Tibial nerve (tissue), 3 donors: ENCODE data around the genes EZR, TCP1 and LPA.

DNA sequence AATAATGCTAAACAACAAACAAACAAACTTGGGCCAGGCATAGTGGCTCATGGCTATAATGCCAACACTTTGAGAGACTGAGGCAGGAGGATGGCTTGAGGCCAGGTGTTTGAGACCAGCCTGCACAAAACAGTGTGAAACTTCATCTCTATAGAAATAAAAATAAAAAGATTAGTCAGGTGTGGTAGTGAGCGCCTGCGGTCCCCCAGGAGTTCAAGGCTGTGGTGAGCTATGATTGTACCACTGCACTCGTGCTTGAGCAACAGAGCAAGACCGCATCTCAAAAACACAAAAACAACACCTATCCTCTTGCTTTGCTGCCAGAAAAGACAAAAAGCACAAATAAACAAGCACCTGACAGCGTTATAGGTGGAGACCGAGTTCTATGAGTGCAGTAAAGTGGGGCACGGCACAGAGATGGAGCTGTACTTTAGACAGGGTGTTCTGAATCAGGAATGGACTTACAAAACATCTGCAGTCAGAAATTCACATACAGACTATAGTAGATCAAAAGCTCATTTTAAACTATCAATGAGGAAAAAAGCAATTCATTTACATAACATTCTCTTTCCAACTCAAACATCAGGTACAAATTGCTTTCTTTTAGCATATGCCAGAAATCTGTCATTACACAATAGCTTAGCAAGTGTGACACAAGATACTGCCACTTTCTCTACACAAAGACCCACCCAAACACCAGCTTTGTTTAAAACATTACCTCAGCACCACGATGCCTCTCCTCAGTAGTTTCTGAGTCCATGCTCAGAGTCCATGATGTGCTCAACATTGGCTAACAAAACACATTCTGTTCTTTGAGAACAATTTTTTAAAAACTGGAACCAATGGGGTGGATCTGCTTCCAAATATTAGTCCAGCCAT lies 10.1 kb downstream of the EZR start:
- PRO-cap = no peak
- RAMPAGE, long total RNA, 3 experiments = no peak in any of the 3 experiments

DNA sequence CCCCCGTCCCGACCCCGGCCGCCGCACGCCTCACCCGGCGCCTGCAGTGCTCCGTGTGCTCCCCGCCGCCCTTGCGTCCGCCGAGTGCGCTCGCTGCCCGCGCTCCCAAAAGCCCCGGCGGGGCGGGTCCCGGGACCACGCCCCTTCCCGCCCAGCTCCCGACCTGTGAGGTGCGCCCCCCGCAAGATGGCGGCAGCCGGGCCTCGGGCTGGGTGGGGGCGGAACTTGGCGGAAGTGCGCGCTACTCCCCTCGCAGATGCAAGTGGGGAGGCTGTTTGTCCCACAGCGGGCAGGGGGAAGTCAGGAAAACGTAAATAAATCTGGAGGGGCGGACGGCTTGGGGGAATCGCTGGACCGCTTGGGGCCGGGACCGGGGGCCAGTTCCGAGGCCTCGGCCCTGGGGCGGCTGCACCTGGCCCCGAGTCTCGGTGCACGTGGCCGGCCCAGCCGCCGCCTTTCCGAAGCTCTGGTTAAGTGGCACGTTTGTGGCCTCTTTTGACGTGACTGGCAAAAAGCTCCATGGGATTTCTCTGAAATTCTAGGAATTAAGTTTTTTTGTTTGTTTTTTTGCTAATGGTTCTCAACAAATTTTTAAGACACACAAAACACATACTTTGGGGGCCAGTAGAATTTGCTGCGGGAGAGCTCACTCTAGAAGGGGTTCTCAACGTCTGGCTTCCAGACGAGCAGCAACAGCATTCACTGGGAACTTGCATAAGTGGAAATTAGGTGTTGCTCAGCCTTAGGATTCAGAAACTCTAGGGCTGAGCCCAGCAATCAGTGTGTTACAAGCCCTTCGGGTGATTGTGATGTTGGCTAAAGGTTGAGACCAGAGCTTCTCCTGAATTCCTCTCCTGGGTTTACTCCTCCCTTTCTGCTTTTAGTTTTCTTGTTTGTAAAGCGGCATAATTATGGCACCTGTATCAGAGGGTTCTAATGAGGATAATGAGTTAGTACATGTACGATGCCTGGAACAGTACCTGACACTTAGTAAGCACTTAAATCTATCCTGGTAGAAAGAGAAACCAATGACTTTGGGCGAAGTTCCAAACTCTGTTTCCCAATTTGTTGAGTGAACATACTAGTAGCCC lies at the start of gene EZR:
EZR (minus strand) TSS at position 86 of the 1,091 bp plus-strand sequence.
- PRO-cap = bidirectional peak, plus-strand start at position 206 of the sequence, minus-strand start at position 82 of the sequence
- RAMPAGE, long total RNA, 3 experiments = start-site peak on the minus strand in 3 of 3 experiments, centred at positions 60 to 131 of the sequence, 25 to 194 reads per replicate

DNA sequence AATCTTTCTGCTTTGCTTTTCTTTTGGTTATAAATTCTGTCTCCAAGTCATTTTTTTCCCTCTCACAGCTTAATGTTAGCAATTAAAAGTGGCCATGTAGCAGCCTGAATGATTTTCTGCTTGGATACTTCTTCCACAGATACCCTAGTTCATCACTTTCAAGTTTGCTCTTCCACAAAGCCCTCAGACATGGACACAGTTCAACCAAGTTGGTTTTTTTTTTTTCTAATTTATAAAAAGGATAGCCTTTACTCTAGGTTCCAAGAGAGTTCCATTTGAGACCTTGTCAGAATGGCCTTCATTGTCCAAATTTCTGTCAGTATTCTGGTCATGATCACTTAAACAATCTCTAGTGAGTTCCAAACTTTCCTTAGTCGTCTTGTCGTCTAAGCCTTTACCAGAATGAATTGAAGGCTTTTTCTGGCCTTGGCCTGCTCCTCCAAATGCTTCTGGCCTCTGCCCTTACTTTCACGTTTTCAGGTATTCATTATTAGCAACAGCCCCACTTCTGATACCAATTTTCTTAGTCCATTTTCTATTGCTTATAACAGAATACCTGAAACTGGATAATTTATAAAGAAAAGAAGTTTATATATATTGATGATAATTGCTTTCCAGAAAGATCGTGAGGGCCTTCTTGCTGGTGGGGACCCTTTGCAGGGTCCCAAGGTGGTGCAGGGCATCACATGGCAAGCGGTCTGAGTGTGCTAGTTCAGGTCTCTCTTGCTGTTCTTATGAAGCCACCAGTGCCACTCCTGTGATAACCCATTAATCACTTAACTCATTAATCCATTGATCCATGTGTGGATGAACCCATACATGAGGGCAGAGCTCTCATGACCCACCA lies 39.8 kb downstream of the RSPH3 start:
- PRO-cap = no peak
- RAMPAGE, long total RNA, 3 experiments = no peak in any of the 3 experiments

DNA sequence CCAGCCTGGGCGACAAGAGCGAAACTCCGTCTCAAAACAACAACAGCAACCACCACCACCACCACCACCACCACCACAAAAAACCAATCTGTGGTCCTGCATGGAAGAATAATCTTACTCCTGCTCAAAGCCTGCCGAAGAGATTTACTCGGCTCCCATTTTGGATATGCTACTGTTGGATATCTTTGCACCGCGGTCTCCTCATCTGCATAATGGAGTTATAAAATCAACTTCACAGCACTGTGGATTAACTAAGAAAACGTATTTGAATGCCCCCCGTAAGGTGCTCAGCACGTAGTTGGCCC lies 1.2 kb downstream of the RSPH3 start:
- PRO-cap = no peak
- RAMPAGE, long total RNA, 3 experiments = no peak in any of the 3 experiments

DNA sequence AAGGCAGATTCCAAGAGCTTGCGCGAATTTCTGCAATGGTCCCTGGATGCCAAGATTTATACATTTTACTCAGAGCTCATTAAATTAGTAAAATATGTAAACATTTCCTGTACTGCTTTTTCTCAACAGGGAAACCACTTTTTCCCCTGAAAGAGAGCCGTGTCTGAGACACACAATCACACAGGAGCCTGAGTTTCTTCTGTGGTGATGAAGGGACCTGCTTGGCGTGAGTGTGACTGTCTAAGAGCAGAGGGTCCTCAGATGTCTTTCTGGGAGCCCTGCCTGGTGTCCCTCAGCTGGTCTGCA lies 12.1 kb upstream of the TAGAP start:
- PRO-cap = no peak
- RAMPAGE, long total RNA, 3 experiments = no peak in any of the 3 experiments

DNA sequence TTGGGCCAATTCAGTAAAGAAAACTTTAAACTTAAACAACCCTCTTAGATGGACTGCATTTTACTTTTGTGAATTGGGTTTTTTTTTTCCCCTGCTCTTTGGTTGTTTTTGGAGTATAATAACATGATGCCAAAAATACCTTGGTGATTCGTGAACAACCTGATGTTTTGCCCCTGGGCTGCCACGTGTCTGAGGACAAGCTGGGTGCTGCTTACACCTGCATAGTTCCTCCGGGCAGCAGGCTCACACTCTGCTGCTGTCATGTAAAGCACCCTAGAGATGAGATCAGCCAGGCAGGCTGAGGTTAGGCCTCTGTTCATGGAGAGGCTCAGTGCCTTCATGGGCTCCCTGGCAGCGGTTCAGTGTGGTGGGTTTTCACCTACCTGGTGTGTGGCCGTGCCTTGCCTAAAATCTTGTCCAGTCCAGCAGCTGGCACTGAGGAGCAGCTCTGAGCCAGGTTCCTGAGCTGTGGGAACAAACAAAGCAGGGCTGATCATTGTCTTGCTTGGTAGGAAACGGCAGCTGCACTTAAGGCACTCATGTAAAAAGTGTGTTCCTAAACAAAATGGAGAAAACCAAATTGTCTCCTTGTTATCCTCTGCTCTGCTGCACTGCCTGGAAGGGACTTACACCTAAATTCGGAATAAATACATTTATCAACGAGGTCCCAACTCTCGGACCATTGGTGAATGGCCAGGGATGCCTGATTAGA lies 60.2 kb upstream of the TAGAP start:
- PRO-cap = no peak
- RAMPAGE, long total RNA, 3 experiments = no peak in any of the 3 experiments

GRCh38 chr6:159714362-159715513 lies 12.6 kb upstream of the WTAP start:
- PRO-cap = no peak
- RAMPAGE, long total RNA, 3 experiments = no peak in any of the 3 experiments

- PRO-cap = no peak
- RAMPAGE, long total RNA, 3 experiments = no peak in any of the 3 experiments
These were observed 9.1 kb upstream of the ACAT2 start for GRCh38 chr6:159752501-159753343.

DNA sequence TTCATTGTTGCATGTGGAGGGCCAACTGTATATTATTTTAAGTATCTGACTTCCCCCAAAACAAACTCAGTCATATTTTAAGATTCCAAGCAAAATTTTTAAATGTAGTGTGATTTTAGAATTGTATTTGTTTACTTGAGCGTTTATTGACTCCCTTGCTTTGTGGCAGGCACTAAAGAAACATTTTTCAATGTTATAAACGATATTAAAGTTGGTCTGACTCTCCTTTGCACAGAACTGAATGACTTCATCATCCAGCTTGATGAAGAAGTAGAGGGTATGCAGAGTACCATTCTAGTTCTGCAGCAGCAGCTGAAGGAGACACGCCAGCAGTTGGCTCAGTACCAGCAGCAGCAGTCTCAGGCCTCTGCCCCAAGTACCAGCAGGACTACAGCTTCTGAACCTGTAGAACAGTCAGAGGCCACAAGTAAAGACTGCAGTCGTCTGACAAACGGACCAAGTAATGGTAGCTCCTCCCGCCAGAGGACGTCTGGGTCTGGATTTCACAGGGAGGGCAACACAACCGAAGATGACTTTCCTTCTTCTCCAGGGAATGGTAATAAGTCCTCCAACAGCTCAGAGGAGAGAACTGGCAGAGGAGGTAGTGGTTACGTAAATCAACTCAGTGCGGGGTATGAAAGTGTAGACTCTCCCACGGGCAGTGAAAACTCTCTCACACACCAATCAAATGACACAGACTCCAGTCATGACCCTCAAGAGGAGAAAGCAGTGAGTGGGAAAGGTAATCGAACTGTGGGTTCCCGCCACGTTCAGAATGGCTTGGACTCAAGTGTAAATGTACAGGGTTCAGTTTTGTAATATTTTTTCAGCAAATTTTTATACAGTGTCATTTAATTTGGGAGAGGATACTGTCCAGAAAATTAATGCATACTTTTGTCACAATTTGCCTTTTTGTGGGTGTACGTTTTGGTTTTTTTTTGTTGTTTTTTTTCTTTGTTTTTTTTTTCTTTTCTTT lies 6.8 kb upstream of the ACAT2 start:
- PRO-cap = no peak
- RAMPAGE, long total RNA, 3 experiments = no peak in any of the 3 experiments

GRCh38 chr6:159789336-159790039 lies at the start of gene TCP1:
Gene TCP1 (minus strand): TSS chr6:159789602.
- PRO-cap = bidirectional peak, plus-strand start at chr6:159789952, minus-strand start at chr6:159789587
- RAMPAGE, long total RNA, 3 experiments = start-site peak on the plus strand in 3 of 3 experiments, at chr6:159789898-159789984 at its widest, 16 to 58 reads per replicate; start-site peak on the minus strand in 3 of 3 experiments, at chr6:159789584-159789663 at its widest, 199 to 503 reads per replicate

DNA sequence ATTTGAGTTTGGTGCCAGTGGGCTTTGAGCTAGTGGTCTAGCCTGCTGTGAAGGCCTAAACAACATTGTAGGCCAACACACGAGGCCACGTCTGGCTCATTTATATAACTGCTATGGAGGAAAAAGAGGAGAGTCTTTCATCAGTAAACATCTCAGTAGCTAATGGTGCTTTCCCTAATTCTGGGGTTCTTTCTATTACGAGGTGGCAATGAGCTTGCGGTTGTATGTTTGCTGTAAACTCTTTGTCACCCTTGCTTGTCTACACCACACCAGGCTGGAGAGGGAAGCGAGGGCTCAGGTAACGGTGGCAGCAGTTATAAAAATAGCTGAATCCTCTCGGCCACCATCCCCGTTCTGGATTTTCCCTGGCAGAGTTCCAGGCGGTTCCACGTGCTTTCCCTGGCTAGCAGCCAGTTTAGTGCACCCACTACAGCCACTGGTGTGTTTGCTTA lies 39.0 kb downstream of the MAS1 start:
- PRO-cap = no peak
- RAMPAGE, long total RNA, 3 experiments = no peak in any of the 3 experiments

- PRO-cap = no peak
- RAMPAGE, long total RNA, 3 experiments = no peak in any of the 3 experiments
These were observed 33.8 kb upstream of the IGF2R start for GRCh38 chr6:159935087-159935500.

- PRO-cap = no peak
- RAMPAGE, long total RNA, 3 experiments = no peak in any of the 3 experiments
These were observed 8.5 kb downstream of the IGF2R start for GRCh38 chr6:159977400-159977847.

- PRO-cap = no peak
- RAMPAGE, long total RNA, 3 experiments = no peak in any of the 3 experiments
These were observed 47.4 kb downstream of the IGF2R start for GRCh38 chr6:160016217-160016833.

- PRO-cap = no peak
- RAMPAGE, long total RNA, 3 experiments = start-site peak on the plus strand in 2 of 3 experiments, at chr6:160023650-160024703 at its widest, 6 to 27 reads per replicate
These were observed 55.3 kb downstream of the IGF2R start for GRCh38 chr6:160023749-160025091.

- PRO-cap = no peak
- RAMPAGE, long total RNA, 3 experiments = no peak in any of the 3 experiments
These were observed 42.1 kb upstream of the SLC22A1 start for GRCh38 chr6:160079191-160080242.

DNA sequence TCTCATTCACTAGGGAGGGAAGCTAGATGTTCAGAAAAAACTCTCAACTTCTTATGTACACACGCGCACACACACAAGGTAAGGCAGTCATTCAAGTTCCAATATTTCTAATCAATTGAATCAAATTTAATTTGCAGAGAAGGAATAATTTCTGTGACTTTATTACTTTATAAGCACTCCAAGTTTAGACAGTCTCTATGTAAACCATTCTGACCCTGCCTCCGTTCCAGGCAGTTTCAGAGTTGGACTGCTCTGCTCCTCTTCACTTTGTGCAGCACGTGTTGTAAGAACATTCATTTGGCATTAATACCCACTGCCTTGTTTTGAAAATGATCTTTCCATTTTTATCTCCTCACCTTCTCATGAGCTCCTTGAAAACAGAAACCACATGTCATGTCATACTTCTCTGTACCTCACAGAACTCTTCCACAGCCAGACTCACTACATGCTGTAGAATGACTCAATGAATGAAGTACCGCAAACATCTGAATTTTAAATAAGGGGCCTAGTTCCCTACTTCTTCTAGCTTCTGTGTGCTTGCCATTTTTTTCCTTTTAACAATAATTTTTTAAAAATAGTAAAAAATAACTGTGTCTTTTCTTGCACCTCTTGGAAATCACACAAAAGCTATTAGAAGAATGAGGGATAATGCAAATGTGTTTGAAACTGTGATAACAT lies 25.6 kb downstream of the SLC22A1 start:
- PRO-cap = no peak
- RAMPAGE, long total RNA, 3 experiments = no peak in any of the 3 experiments

GRCh38 chr6:160160888-160161327 lies 39.3 kb downstream of the SLC22A1 start:
- PRO-cap = no peak
- RAMPAGE, long total RNA, 3 experiments = no peak in any of the 3 experiments

DNA sequence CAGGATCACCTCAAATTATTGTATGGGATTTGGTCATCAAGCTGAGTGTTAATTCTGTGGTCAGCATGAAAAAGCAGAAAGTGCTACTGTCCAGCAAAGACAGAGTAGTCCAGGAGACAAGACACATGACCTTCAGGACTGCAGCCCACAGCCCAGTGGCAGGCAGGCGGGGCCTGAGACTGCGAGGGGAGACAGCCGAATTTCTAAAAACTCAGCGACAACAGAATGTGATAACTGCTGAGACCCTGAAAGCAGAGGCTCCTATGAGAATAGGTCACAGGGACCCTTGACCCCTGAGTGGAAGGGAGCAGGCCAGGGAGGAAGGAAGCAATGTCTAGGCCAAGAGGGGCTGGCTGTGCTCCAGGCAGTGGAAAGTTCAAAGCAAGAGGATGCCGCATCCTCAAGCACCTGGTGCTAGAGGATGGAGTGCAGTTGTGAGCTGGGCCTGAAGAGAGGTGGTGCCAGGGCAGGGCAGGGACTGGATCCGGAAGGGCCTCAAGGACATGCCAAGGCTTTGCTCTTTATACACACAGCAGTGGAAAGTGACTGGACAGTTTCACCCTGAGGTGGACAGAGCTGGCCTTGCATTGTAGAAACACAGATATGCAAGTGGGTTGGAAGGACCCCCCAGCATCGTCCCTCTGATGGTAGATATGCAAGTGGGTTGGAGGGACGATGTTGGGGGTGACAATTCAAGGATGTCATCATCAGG lies 96.9 kb downstream of the SLC22A3 start:
- PRO-cap = no peak
- RAMPAGE, long total RNA, 3 experiments = no peak in any of the 3 experiments

DNA sequence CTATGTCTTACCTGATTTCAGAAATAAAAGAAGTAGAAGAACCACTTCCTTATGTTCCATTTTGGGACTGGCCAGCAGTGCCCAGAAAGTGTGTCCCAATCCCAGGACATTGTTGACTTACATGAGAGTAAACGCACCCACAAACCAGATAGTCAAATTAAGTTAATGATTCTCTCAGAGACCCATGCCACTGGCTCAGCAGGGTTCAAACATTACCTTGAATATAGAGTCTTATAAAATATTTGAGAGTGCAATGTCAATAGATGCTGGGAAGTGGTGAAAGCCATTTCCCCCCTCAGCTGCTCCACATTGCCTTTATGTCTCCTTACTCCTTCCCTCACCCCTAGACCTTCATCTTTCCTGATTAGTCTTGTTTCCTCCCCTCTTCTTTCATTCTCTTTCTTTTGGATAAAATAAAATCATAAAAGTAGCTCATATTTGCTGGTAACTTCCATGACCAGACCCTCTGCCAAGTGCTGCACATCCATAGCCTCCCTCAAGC lies at the start of gene LPA:
LPA (minus strand) TSS at position 121 of the 502 bp plus-strand sequence.
- PRO-cap = no peak
- RAMPAGE, long total RNA, 3 experiments = no peak in any of the 3 experiments